Hepatocyte (in vitro differentiated cells and primary cell): ENCODE data around the genes RNASEK and ACADVL.

- RAMPAGE, long total RNA: no peak
- RRBS: no CpG with 5 or more reads among the region's 8 CpGs
Measured at GRCh38 chr17:6558853-6559548, 2.6 kb upstream of the PITPNM3 start.

DNA sequence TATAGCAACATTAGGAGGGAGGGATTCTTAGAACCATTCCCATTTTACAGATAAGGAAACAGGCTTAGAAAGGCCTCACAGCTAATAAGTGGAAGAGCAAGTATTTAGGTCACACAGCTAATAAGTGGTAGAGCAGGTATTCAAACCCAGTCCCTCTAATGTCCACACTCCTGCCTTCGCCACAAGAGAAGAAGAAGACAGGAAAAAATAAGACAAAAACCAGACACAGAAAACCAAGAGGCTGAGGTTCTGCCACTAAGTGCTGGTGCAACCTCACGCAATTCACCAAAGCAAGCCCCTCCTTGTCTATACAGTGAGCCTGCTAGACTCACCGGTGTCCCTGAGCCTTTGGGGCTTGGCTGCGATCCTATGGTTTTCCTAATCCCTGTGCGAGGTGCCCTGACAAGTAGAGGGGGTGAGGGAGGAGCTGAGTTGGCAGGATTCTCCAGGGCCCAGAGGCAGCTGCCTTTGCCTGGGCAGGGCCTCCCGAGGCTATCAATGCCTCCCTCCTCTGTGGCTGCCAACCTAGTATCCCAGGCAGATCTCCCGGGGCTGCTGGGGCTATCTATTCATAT lies 11.0 kb upstream of the PITPNM3 start:
- RAMPAGE, long total RNA: no peak
- RRBS: no CpG with 5 or more reads among the region's 7 CpGs

DNA sequence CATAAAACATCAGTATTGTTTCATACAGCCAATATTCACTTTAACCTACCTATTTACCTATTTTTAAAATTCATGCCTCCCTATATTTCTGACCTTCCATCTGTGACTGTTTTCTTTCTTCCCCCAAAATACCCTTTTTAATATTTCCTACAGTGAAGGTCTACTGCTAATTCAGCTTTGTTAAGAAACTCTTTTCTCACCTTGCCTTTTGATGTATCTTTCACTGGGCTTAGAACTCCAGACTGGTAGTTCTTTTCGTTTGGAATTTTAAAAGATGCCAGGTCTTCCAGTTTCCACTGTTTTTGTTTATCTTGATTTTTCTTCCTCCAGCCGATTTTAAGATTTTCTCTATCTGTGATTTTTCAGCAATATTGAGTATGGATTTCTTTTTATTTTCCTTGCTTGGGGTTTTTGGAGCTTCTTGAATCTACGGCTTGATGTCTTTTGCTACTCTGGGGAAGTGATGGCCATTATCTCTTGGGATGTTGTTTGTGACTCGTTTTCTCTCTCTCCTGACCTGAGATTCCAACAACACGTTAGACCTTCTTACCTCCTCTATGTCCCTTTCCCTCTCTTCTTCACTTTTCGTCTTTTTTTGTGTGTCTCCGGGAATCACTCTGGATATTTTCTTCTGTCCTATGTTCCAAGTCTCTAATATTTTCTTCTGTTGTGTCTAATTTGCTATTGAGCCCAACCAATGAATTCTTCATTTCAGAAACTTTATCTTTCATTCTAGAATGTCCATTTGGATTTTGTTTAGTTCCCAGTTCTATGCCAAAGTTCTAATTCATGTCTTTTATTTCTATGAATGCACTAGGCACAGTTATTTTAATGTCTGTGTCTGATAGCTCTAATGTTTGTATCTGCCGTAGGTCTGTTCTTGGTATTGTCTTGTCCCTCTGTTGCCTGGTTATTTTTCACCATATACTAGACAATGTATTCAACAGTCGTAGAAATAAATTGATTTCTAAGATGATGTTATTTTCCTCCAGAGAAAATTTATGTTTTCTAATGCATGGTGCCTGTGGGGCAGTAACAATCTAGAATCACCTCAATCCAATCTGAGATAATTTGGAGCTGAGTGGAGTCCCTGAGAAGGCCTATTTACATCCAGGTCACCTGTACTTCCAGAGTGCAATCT lies 27.0 kb upstream of the PITPNM3 start:
- RAMPAGE, long total RNA: no peak
- RRBS: no CpG with 5 or more reads among the region's 9 CpGs

GRCh38 chr17:6620659-6621089 lies 19.8 kb downstream of the KIAA0753 start:
- RAMPAGE, long total RNA: no peak
- RRBS: no CpG with 5 or more reads among the region's 5 CpGs

- RAMPAGE, long total RNA: no peak
- RRBS: 8% methylated on average over 2 of the region's 60 CpGs
Measured at GRCh38 chr17:6656885-6658075, 5.7 kb downstream of the C17orf100 start.

- RAMPAGE, long total RNA: no peak
- RRBS: no CpG with 5 or more reads among the region's 12 CpGs
Measured at GRCh38 chr17:6690635-6691317, 22.4 kb downstream of the SLC13A5 start.

DNA sequence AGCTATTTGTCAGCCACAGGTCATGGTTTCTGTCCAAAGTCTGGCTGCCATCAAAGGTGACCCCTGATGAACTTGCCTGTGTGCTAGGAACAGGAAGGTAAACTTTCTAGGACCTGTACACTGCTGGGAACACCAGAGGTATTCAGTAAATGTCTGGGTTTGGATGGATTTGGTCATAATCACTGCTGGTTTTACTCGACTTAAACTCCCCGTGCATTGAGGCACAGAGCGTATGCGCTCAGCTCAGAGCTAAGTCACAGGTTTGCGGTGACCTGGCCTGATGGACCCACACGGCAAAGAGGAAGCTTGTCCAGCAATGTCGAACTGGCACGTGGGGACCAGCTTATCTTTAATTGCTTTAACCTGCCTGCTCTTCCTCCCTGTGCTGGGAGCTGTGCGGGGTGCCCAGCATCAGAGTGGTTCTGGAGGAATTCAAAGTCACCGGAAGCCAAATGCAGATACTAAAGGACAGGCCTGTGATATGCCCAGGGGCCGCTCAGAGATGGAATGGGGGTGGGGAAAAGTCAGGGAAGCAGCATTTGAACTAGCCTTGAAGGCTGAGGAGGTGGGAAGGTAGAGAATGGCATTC lies 12.9 kb downstream of the SLC13A5 start:
- RAMPAGE, long total RNA: no peak
- RRBS: no CpG with 5 or more reads among the region's 11 CpGs

- RAMPAGE, long total RNA: no peak
- RRBS: no CpG with 5 or more reads among the region's 10 CpGs
Measured at GRCh38 chr17:6710348-6710835, 2.8 kb downstream of the SLC13A5 start.

DNA sequence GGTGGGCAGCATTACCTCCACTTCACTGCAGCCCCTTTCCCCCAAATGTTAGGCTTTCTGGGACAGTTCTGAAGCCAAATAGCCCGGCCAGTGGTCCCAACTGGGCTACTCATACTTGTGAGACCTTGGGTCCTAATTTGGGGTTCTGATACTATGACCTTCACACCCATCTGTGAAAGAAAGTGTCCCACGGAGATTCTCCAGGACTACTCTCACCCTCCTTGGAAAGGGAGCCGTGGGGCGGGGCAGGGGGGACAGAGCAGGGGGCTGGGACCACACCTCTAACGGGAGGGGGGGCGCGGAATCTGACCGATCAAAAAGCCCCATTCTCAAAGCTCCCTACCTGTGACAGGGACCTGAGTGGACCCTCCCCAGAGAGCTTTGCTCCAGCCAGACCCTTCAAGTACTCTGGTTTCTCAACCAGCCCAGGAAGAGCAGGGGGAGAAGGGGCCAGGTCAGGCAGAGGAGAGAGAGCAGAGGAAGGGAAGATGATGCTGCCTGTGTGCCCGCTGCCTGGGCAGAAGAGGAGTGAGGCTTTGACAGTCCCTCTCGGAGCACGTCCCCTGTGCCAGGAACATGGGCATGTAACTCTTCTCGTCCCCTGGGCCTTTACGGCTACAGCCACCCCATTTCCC lies 563 bp downstream of the XAF1 start:
- RAMPAGE, long total RNA: no peak
- RRBS: no CpG with 5 or more reads among the region's 13 CpGs

- RAMPAGE, long total RNA: no peak
- RRBS: no CpG with 5 or more reads among the region's 31 CpGs
Measured at GRCh38 chr17:6913545-6914374, 82.1 kb upstream of the ALOX12 start.

DNA sequence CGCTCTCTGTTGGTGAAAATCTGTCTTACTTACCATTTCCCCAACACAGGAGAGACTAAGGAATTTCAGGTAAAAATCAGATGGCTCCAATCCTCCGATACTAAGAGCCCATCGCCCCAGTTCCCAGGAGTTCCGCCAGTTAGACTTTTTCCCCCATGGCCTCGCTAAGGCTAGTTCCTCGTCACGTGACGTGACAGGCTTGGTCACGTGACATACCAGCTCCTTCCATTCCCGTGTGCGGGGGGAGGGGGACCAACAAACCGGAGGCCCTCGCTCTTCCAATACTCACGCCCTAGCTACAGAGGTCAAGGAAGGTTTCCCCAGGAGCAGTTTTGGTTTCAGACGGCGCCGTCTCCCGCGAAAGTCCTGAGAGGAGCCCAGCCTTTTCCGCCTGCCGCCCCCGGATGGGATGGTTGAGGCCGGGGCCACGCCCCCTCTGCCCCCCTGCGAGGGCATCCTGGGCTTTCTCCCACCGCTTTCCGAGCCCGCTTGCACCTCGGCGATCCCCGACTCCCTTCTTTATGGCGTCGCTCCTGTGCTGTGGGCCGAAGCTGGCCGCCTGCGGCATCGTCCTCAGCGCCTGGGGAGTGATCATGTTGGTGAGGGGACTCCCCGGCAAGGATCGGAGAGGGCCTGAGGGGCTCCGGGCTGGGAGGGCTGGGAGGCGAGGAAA lies at the start of gene RNASEK:
Gene RNASEK (plus strand): TSS at position 462 of the 673 bp plus-strand sequence.
- RAMPAGE, long total RNA: start-site peak on the plus strand centred at position 477 of the sequence, 74 bp wide, 967 and 1,503 reads in 2 replicates
- RRBS: 1% methylated on average over 2 of the region's 42 CpGs

DNA sequence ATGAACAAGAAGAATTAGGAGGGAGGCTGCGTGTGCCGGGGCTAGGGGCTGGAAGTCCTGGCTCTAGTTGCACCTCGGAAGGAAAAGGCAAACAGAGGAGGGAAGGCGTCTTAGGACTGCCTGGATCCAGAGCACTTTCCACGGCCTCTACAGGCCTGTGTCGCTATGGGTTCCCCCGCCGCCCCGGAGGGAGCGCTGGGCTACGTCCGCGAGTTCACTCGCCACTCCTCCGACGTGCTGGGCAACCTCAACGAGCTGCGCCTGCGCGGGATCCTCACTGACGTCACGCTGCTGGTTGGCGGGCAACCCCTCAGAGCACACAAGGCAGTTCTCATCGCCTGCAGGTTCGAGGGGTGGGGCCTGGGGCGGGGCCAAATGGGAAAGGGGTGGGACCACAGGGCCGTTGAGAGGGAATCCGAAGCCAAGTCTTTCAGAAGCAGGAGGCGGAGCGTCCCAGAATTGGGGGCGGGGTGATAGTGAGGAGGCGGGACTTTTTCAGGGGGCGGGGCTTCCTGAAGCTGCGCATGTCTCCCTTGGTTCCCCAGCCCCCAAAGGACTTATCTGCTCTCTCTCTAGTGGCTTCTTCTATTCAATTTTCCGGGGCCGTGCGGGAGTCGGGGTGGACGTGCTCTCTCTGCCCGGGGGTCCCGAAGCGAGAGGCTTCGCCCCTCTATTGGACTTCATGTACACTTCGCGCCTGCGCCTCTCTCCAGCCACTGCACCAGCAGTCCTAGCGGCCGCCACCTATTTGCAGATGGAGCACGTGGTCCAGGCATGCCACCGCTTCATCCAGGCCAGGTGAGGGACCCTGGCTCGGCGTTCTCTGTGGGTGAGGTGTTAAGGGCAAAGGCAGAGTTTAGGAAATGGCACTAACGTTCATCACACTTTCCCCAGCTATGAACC lies 908 bp downstream of the BCL6B start:
- RAMPAGE, long total RNA: no peak
- RRBS: 74% methylated on average over 6 of the region's 53 CpGs

GRCh38 chr17:7045890-7046652 lies 2.2 kb upstream of the SLC16A11 start:
- RAMPAGE, long total RNA: no peak
- RRBS: 11% methylated on average over 7 of the region's 16 CpGs

GRCh38 chr17:7116327-7116847 lies 1.8 kb upstream of the ASGR2 start:
- RAMPAGE, long total RNA: no peak
- RRBS: no CpG with 5 or more reads among the region's 6 CpGs

DNA sequence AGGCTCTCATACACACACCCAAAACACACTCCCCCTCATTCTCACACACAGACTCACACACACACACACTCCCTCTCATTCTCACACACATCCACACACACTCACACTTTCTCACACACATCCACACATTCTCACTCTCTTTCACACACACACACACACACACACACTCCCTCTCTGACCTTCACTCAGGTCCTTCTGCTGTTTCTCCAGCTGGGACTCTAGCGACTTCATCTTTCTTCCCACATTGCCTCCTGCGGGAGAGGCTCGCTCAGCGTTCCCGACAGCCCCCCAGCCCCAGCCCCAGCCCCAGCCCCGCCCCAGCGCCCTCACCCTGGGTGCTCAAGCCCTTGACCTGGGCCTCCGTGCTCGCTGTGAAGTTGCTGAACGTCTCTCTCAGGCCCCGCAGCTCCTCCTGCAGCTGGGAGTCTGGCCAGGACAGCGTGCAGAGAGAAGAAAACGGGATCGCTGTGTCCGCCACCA lies 2.5 kb downstream of the ASGR1 start:
- RAMPAGE, long total RNA: no peak
- RRBS: no CpG with 5 or more reads among the region's 15 CpGs

- RAMPAGE, long total RNA: no peak
- RRBS: 2% methylated on average over 10 of the region's 37 CpGs
Measured at GRCh38 chr17:7219359-7220088, at the start of gene ACADVL. TSS of gene ACADVL (plus strand) at chr17:7219938.

GRCh38 chr17:7237447-7237836 lies 1.8 kb downstream of the PHF23 start:
- RAMPAGE, long total RNA: no peak
- RRBS: 3% methylated on average over 5 of the region's 12 CpGs

GRCh38 chr17:7258432-7259631 lies 3.4 kb downstream of the CLDN7 start:
- RAMPAGE, long total RNA: no peak
- RRBS: 85% methylated on average over 3 of the region's 11 CpGs

GRCh38 chr17:7289323-7289722 lies 5.1 kb downstream of the YBX2 start:
- RAMPAGE, long total RNA: no peak
- RRBS: 43% methylated on average over 1 of the region's 12 CpGs

GRCh38 chr17:7312320-7312946 lies 2.7 kb downstream of the GPS2 start:
- RAMPAGE, long total RNA: no peak
- RRBS: no CpG with 5 or more reads among the region's 8 CpGs